Pulmonary artery (tissue), 1 donor: Measurements from ENCODE around the genes MED23, TAAR5 and VNN1.

DNA sequence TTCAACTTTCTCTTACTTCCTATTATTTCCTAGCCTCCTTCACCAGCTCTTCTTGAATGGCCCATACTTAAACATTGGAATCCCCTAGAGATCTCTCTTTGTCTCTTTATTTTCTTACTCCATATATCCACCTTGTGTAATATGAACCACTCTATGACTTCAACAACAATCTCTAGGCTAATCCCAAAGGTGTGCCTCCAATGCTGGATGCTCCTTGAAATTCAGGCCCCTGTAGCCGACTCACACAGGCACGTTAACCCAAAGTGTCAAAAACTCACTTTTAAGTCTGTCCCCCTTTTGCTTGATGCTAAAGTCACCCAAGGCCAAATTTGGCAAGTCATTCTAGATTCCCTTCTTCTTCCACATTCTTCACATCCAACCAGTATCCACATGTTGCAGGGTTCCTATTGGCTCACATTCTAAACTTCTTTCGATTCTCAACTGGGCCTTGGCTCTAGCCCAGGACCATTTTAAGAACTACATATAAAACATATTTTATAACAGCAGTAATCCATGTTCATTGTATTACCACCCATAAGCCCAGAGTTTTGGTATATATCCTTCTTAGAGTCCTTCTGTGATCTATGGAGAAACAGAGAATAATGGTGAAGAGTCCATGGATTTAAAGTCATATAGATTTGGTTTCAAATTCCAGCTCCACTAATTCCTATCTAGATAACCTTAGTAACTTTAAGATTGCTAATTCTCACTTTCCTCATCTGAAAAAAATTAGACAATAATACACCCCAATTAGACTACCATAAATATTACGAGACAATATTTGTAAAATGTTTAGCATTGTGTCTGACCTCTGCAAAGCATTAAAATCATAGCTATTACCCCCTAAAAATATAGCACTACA, 115.4 kb downstream of the ARHGAP18 start:
- PRO-cap, result no peak

- PRO-cap, result no peak
These were observed 71.7 kb downstream of the ARHGAP18 start for GRCh38 chr6:129638324-129638690.

GRCh38 chr6:130834614-130835135, 7.5 kb downstream of the SMLR1 start:
- PRO-cap, result no peak

GRCh38 chr6:130920773-130921617, 93.8 kb downstream of the SMLR1 start:
- PRO-cap, result no peak

- PRO-cap, result no peak
These were observed 42.1 kb upstream of the ARG1 start for GRCh38 chr6:131530922-131531299.

DNA sequence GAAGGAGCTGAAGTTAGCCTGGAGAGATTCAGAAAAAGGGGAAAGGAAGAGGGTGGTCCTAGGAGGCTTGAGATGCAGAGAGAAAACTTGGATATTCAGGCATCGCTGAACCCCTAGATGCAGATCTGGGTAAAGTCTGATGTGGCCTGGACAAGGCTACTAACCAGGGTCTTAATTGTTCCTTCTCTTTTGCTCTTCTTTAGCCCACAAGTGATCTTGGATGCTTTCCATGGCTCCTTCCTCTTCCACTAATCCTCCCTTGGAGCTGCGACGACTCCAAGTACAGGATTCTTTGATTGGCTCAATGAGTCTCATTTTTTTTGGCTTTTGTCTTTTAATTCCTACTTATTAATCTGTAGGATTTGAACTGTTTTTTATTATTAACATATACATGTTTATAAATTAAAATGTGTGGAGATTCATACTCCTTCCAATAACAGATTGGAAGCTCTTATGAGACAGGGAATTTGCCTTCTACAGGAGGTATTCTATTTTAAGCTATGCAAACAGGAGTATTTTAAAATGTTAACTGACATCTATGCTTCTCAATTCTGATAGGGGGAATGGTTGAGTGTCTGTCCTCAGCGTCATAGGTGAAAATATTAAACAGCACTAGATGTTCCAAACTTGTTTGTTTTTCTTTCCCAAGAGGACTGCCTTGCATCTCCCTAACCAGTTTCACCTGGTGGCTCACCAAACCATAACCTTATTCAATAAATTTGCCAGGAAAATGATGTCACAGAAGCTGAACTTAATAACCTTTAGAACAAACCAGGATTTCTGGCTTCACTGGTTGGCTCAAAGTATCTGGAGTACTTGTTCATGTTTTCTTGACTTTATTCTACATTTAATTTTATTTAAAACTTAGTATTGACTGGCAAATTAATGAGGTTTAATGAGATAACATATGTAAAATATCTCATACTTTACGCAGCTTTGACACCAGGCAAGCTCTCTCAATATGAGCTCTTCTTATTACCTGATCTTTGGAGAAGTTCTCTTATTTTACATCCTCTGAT, 24.7 kb upstream of the ARG1 start:
- PRO-cap, result no peak

DNA sequence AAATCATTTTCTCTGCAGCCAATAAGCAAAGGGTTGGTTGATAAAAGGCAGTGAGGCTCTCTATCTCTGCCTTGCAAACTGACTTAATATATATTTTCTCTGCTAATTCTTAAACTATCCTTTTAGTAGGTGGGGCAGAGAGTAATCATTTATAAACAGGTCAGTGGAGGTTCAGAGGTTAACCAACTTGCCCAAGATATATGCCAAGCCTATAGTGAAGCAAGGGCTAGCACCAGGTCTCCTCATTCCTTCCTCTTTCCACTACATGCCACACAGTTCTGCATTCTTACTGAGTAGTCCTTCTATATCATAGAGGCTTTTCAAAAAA, 8.4 kb downstream of the ARG1 start:
- PRO-cap, result no peak

GRCh38 chr6:131581916-131582763, 9.1 kb downstream of the ARG1 start:
- PRO-cap, result no peak

- PRO-cap, result unidirectional peak, minus-strand start at chr6:131628022; unidirectional peak, minus-strand start at chr6:131628220
These were observed at the start of gene MED23 for GRCh38 chr6:131627341-131628789. Gene MED23, minus strand, starts transcription at chr6:131628242.

- PRO-cap, result no peak
These were observed 2.3 kb downstream of the CCN2 start for GRCh38 chr6:131948495-131949566.

- PRO-cap, result no peak
These were observed 3.4 kb upstream of the CCN2 start for GRCh38 chr6:131954488-131955069.

DNA sequence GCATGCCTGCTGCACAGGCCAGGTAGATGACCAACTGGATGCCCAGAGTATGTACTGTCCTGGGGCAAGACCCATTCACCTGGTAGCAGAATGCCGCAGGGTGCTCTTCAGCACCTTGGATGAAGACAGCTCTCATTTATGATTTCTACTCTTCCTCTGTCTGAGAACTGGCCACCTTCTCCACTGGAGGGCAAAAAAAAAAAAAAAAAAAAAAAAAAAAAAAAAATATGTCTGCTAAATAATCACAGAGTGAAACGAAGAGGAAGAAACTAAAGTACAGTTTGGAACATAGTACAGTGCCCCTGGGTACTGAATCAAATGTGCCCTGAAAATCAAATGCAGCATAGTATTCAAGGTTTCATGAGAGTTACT, at the start of gene TAAR5:
Gene TAAR5 (minus strand): TSS at position 191 of the 372 bp plus-strand sequence.
- PRO-cap, result no peak

DNA sequence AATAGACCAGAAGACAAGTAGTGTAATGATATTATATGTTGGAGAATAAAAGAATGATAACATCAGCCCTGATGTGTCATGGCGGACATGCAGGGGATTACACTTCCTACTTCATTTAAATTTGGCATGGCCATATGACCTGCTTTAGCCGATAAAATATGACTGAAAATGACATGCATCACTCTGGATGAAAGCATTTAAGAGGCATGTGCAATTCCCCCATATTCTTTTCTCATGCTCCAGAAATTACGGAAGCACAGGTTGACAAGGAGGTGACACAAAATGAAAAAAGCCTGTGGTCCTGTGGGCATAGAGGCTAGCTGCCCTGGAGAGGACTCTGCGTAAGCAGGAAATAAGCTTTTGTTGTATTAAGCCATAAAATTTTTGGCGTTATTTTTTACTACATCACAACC, 13.5 kb upstream of the TAAR1 start:
- PRO-cap, result no peak

GRCh38 chr6:132713559-132714601, at the start of gene VNN1:
Gene VNN1, minus strand, starts transcription at chr6:132714055.
- PRO-cap, result no peak

GRCh38 chr6:133623080-133623432, 265.9 kb upstream of the TCF21 start:
- PRO-cap, result no peak

DNA sequence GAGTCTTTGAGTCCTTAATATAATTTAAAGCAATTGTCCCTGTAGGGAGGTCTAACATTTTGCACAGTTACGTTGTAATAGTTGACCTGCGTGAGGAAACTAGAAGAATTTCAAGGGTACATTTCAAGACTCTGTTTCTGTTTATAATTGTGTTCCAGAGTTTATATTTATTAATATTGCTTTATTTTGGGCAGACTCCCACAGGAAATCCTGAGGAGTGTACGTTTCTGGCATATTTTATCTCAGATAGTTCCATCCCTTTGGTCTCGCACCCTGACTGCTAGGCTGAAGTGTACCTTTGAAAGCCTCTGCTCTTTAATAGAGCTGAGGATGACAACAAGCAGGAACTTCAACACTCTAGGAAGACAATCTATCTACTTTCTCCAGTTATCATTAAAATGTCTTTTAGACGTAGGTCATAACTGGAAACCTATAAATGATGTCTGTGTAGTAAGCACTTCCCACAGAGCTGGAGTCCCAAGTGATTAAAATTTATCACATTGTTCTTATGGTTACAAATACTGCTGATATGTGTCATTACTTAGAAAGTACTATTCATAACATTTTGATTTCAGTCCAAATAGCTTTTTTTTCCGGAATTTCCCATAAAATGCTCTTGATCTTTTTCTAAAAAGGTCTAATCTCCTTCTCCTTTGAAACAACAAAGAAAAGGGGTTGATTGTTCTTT, 133.0 kb upstream of the TCF21 start:
- PRO-cap, result no peak

GRCh38 chr6:134079976-134080686, 27.7 kb upstream of the SLC2A12 start:
- PRO-cap, result no peak

GRCh38 chr6:134166685-134167329, 114.4 kb upstream of the SLC2A12 start:
- PRO-cap, result no peak

- PRO-cap, result bidirectional peak, plus-strand start at chr6:134175032, minus-strand start at chr6:134174861
These were observed 121.9 kb upstream of the SLC2A12 start for GRCh38 chr6:134174192-134174933.

DNA sequence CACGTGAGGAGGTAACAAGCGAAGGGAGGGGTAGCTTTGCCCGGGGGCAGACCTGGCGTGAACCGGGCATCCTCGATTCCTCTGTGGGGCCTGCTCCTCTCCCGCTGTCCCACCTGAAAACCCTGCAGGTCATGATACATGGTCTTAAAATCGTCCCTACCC, 123.5 kb upstream of the SLC2A12 start:
- PRO-cap, result no peak